ENCODE data around the genes CDT1 and CDH15.

- PRO-cap: no peak
- RAMPAGE, long total RNA, 4 experiments: no peak in any of the 4 experiments
Observed at GRCh38 chr16:88464730-88465558, 11.9 kb downstream of the ZFPM1 start.

GRCh38 chr16:88465728-88466763, 13.0 kb downstream of the ZFPM1 start:
- PRO-cap: no peak
- RAMPAGE, long total RNA, 4 experiments: no peak in any of the 4 experiments

GRCh38 chr16:88533328-88534557, 36.5 kb upstream of the ZC3H18 start:
- PRO-cap: bidirectional peak, plus-strand start at chr16:88534326, minus-strand start at chr16:88534169
- RAMPAGE, long total RNA, 4 experiments: no peak in any of the 4 experiments

DNA sequence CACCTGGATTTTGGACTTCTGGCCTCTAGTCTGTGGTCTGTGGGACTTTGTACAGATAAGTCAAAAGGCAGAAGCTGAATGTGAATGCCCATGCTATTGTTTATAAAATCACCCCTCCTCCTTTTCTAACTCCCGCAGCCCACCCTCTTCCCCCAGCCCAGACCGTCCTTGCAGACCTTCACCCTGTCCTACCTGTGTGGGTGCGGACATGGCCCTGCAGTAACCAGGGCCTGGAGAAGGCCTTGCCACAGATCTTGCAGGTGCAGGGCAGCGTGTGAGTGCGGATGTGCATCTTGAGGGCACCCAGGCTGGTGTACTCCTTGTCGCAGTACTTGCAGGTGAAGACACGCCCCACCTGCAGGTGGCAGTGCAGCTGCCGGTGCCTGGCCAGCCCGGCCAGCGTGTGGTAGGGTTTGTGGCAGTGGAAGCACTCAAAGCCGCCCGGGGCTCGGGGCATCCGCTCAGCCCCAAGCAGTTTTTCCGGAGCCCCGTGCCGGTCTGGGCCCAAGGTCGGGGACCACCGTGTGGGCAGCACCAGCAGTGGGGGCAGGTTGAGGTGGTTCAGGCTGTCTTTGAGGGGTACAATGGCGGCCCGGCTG, 5.3 kb downstream of the SNAI3 start:
- PRO-cap: unidirectional peak, plus-strand start at position 409 of the sequence
- RAMPAGE, long total RNA, 4 experiments: no peak in any of the 4 experiments

DNA sequence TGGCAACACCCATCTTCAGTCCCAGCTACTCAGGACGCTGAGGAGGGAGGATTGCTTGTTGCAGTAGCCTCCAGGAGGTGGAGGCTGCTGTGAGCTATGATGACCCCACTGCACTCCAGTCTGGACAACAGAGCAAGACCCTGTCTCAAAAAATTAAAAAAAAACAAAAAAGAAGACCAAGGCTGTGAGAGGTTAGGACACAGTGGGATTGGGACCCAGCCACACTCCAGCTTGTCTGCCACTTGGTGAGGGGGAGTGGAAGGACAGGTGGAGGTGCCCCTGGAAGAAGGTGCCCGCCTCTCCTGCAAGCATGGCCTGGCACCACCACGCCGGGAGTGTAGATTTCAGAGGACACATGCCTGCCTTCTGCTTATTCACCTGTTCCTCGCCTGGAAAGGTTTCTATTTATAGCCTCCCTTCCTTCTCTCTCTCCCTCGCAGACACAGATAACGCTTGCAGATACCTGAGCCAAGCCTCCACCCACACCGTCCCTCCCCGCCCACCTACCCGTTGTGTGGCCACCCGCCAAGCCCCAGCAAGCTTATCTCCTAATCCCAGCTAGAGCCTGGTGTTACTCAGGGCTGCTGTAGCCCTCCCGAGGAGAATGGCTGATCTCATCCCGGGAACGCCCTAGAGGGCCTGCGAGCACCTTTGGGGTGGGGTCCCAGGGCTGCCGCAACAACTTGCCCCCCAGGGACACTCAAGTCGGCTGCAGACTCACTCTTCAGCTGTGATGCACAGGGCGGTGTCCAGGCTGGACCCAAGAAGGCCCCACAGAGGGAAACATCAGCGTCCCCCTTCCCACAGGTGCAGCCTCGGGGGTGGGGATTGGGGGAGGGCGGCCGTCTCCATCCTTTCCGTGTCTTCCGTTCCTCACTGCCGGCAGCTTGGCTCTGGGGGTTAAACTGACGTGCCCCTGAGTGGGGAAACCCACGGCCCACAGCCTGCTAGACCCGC, 1.7 kb upstream of the SNAI3 start:
- PRO-cap: no peak
- RAMPAGE, long total RNA, 4 experiments: no peak in any of the 4 experiments

GRCh38 chr16:88691769-88692613, 5.7 kb upstream of the SNAI3 start:
- PRO-cap: unidirectional peak, plus-strand start at chr16:88692146
- RAMPAGE, long total RNA, 4 experiments: no peak in any of the 4 experiments

DNA sequence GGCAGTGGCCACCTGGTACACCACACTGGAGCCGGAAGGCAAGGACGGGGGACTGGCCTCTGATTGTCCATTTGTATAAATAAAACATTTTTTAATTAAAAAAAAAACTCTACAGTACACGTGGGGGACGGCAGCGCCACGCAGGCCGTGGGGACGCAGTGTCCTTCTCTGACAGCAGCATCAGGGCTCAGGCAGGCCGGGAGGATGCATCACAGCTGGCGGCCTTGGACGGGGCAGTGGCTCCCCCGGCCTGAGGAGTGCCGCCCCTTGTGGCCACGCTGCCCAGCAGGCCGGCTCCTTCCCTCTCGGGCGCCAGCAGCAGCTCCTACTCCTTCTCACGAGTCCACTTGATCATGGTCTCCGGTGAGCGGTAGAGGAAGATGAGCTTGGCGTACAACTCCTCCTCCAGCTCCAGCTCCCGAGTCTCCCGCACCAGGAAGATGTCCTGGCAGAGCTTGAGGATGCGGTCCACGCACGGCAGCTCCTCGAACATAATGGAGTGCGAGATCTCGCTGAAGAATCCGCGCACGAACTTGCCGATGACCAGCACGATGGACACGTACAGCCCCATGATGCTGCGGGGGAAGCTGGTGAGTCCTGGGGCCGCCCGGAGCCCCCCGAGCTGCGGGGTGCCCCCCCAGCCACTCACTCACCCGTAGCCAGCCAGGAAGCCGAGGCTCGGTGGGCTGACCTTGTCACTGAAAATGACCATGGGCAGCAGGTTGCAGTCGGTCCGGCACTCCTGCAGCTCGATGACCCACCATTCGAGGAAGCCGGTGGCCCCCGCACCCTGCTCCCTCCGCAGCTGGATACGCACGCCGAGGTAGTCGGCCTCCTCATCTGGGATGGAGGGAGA, 9.2 kb downstream of the CTU2 start:
- PRO-cap: no peak
- RAMPAGE, long total RNA, 4 experiments: no peak in any of the 4 experiments

- PRO-cap: no peak
- RAMPAGE, long total RNA, 4 experiments: no peak in any of the 4 experiments
Observed at GRCh38 chr16:88799912-88800562, 3.6 kb upstream of the CDT1 start.

DNA sequence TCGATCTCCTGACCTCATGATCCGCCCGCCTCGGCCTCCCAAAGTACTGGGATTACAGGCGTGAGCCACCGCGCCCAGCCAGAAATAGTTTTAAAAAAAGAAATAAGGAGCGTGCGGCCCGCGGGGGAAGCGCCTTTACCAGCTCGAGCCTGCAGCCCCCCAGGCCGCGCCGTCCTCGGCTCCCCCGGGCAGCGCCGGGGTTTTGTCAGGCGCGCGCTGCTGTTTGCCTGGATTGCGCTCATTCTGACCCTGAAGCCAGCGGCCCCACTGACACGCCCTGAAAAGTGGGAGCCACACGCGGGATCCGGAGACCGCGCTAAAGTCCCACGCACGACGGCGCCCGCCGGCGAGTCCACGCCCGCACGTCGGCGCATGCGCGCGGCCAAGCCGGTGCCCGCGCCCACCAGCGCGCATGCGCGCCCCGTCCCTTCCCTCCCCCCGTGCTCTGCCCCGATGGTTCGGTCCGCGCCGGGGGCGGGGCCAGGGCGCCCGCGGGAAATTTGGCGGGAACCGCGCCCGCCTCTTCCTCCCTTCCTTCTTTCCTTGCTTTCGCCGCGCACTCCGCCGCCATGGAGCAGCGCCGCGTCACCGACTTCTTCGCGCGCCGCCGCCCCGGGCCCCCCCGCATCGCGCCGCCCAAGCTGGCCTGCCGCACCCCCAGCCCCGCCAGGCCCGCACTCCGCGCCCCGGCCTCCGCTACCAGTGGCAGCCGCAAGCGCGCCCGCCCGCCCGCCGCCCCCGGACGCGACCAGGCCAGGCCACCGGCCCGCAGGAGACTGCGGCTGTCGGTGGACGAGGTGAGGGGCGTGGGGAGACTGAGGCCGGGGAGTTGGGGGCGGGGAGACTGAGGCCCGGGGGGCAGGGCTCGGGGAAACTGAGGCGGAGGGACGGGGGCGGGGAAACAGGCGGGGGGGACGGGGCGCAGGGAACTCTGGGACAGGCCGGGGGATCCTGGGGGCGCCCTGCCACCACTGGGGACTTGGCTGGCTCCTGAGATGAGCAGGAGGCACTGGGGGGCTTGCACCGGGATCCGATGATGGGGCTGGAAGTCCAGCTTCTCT, at the start of gene CDT1:
Gene CDT1 (plus strand): TSS at position 527 of the 1,061 bp plus-strand sequence.
- PRO-cap: bidirectional peak, plus-strand start at position 559 of the sequence, minus-strand start at position 364 of the sequence
- RAMPAGE, long total RNA, 4 experiments: no peak in any of the 4 experiments

GRCh38 chr16:88854482-88855102, 2.2 kb downstream of the GALNS start:
- PRO-cap: no peak
- RAMPAGE, long total RNA, 4 experiments: no peak in any of the 4 experiments

- PRO-cap: no peak
- RAMPAGE, long total RNA, 4 experiments: no peak in any of the 4 experiments
Observed at GRCh38 chr16:88864692-88865208, 1.7 kb downstream of the PABPN1L start.

DNA sequence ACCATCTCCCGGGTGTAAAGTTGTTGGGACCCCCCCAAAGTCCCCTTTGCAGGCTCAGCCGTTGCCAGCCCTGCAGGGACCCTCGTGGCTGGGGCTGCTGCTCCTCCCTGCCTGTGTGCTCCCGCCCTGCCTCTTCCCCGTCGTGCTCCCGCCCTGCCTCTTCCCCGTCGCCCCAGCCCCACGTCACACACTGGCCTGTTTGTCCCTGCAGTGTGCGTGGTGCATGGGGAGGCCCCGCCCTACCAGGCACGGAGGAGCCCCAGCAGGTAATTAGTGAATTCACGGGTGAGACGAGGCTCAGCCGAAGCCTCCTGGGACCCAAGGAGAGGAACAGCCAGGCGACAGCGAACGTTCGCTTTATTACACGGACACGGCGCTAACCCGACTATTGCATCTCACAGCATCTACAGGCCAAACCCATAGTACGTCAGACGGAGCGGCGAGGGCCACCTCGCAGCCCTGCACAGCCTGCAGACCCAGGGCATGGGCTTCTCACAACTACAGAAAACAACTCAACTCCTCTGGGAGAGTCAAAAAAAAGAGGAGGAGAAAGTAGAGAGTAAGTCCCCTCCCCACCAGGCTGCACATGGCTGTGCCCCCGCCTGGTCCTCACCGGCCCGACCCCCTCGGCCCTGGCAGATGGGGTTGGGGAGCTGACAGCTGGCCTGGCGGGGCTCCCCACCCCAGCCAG, 4.2 kb upstream of the PABPN1L start:
- PRO-cap: no peak
- RAMPAGE, long total RNA, 4 experiments: no peak in any of the 4 experiments

- PRO-cap: no peak
- RAMPAGE, long total RNA, 4 experiments: no peak in any of the 4 experiments
Observed at GRCh38 chr16:88883721-88884272, 17.3 kb upstream of the PABPN1L start.

DNA sequence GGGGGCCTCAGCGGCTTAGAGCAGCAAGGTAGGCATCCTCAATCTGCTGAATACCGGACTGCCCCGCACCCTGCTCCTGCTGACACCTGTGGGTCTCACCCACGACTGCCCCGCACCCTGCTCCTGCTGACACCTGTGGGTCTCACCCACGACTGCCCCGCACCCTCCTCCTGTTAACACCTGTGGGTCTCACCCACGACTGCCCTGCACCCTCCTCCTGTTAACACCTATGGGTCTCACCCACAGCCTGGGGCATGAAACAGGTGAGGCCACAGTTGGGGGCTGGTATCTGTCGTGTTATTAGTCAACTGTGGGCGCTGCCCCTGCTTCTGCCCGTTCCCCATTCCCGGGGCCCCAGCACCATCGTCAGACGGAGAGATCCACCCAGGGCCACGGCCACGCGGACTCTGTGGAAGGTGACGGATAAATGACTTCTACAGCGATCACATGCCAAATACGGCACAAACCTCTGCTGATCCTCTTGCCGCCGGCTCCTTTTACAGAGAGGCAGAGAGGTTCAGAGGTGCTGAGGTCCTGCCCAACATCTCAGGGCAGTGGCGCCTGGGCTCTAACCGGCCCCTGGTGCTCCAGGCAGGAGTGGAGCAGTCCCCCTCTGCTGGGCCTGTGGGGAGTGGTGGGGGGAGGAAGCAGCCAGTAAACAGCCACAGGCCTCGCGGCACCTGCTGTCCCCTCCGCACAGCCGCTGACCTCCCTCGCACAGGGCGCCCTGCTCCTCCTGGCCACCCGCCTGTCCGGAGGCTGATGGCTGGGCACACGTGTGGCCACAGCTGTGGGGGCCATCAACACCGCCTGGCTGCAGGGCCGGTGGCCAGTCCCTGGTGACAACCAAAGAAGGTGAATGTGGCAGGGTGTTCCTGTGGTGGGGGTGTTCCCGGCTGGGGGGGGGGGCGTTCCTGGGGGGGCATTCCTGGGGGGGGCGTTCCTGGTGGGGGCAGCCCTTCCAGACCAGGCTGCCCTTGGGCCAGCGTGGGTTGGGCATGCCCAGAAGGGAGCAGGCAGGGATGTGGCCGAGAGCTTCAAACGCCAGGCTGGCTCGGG, 36.6 kb upstream of the PABPN1L start:
- PRO-cap: no peak
- RAMPAGE, long total RNA, 4 experiments: no peak in any of the 4 experiments

DNA sequence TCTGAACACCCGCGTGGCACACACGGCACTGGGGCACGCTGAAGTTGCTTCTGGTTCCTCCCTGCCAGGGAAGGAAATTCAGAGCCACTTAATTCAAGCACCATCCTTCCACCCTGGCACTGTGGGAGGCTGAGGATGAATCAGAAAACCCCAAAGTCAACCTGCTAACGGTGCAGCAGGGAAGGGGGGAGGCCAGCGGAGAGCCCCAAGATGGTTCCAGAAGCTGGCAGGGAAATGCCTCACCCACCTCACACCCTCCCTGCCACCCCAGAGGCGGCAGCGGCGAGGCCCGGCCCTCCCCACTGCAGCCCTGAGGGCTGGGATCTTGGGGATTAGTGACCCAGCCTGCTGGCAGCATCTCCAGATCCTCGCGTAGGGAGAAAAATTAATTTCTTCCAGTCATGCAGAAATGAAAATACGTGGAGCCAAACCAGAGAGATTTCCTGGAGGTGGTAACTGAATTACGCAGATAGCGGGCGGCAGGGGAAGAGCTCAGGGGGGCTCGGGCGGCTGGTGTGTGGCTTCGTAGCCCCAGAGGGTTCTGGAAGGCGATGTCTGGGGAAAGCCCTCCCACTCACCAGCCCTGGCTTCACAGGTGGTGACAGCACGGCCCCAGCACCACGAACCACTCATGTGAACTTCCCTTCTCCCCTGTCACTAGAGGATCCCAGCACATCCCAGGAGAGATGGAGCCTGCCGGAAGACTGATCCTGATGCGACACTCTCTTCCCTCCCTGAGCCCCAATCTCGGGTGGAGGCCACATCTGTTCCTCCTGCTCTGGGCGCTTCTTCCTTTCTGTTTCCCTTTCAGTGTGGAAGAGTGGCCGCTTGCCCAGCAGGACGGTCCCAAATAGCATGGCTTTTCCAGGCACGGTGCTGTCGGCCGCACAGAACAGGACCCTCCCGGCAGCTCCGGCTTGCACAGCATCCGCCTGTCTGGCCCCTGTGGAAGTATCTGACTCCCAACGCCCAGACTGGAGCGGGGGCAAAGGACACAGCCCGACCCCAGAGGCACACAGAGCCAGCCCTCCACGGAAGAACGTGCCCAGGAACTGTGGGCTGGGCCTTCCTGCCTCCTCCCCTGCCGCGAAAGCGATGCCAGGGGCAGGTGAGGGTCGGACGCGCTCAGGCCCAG, 37.9 kb downstream of the CBFA2T3 start:
- PRO-cap: bidirectional peak, plus-strand start at position 1,095 of the sequence, minus-strand start at position 746 of the sequence
- RAMPAGE, long total RNA, 4 experiments: no peak in any of the 4 experiments

- PRO-cap: no peak
- RAMPAGE, long total RNA, 4 experiments: no peak in any of the 4 experiments
Observed at GRCh38 chr16:88992043-88992511, 15.1 kb upstream of the CBFA2T3 start.

DNA sequence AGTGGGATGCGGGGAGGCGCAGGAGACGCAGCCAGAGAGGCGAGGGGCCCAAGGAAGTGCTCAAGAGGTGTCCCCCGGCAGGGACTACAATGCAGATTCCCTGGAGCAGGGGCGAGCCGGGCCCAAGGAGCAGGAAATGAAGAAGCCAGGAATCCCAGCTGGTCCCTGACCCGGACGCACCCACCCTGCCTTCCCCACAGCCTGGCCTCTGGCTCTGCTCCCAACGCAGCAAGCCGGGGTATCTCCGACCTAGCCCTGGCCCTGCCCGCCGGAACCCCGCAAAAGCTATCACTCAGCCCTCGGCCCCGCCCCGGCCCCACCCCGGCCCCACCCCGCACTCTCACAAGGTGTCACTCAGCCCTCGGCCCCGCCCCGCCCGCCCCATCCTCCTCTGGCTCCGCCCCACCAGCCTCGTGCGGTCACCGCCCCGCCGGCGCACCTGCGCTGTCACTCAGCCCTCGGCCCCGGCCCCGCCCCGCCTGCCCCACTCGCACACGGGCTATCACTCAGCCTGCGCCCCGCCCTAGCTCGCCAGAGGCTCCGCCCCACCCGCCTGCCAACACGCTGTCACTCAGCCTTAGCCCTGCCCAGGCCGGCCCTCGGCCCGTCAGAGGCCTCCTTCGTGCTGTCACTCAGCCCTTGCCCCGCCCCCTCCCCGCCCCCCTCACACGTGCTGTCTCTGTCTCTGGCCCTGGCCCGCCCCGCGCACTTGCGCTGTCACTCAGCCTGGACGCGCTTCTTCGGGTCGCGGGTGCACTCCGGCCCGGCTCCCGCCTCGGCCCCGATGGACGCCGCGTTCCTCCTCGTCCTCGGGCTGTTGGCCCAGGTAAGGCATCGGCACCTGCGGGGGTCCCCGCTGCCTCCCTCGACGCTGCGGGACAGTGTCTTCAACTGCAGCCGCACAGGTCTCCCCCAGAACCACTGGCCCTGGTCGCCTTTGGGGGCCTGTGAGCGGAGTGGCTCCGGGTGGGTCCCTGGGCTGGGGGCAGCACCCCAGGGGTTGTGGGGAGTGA, at the start of gene CDH15:
Gene CDH15 (plus strand): TSS at position 701 of the 1,013 bp plus-strand sequence.
- PRO-cap: unidirectional peak, minus-strand start at position 257 of the sequence
- RAMPAGE, long total RNA, 4 experiments: no peak in any of the 4 experiments

DNA sequence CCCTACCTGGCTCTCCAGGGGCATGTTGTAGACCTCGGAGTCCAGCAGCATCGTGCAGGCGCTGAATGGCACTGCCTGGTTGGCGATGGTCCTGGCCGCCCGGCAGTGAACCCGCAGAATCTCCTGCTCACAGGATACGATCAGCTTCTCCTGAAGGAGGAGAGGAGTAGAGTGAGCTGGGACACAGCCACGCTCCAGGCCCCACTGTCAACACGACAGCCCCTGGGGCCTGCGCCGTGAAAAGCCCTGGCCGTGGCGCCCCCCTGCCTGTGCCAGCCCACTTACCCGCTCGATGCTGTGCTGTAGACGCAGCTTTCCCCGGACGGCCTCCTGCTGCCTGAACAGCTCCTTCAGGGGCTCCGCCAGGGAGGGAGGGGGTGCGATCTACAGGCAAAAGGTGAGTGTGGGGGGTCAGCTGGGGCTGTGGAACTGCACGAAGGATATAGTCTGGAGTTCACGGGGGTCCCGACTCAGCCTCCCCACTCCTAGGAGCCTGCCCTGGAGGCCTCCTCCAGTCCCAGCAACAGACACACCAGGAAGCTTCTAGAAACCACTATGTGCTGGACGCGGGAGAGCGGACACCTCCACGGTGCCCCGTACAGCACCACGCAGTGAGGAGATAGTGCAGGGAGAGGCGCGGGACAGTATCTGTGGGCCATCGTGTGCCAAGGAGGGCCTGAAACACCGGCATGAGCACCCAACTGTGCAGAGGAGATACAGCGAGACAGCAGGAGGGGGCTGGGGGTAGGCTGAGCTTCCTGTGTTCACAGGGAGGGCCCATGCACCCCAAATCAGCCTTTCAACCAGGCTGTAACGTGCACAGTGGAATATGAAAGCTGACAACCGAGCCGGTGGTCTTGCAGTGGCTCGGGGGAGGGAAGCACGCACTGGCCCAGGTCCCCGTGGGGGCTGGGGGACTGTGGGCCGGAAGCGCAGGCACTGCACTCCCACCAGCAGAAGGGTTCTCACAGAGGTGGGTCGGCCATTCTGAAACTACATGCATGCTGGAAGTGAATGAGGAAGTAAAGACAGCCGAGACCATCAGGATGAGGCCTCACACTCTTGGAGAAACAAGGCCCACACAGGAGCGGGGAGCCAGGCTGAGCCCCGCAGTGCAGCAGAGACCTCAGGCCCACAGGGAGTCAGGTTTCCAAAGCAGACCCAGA, 57.7 kb downstream of the ZNF778 start:
- PRO-cap: no peak
- RAMPAGE, long total RNA, 4 experiments: no peak in any of the 4 experiments

DNA sequence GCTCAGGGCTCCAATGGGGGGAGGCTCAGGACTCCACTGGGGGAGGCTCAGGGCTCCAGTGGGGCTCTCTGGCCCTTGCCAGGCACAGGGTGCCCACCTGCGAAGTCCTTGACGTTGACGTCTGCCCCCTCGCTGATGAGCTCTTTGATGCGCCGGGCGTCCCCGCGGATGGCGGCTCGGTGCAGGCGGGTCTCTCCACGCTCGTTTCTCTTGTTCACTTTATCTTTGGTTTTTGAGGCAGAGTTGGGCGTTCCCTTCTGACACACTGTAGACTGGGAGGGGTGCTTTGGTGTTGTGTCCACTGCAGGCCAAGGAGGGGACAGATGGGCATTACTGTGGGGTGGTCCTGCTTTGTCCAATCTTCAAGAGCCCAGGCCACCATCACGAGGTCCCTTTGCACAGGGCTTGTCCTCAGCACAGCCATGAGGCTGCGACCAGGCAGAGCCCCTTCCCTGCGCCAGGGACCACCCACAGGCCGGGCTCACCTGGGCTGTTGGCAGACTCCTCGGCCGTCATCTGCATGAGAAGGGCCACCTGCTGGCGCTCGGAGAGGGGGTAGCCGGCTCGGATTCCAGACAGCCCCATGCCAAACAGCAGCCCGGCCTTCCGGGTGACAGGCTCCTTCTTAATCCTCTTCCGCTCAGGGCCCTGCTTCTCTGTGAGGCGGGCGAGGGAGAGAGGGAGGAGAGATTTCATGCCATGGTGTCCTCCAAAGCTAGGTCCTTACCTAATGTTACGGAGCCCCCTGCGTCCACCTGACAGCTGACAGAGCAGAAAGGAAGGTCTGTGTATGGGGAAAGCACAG, 73.2 kb downstream of the ZNF778 start:
- PRO-cap: no peak
- RAMPAGE, long total RNA, 4 experiments: no peak in any of the 4 experiments

- PRO-cap: no peak
- RAMPAGE, long total RNA, 4 experiments: no peak in any of the 4 experiments
Observed at GRCh38 chr16:89292197-89293075, 74.9 kb downstream of the ZNF778 start.

Measured in Peyer's patch (tissue), 4 donors.